Cardiac fibroblast (primary cell): ENCODE measurements around the gene VAPB.

DNA sequence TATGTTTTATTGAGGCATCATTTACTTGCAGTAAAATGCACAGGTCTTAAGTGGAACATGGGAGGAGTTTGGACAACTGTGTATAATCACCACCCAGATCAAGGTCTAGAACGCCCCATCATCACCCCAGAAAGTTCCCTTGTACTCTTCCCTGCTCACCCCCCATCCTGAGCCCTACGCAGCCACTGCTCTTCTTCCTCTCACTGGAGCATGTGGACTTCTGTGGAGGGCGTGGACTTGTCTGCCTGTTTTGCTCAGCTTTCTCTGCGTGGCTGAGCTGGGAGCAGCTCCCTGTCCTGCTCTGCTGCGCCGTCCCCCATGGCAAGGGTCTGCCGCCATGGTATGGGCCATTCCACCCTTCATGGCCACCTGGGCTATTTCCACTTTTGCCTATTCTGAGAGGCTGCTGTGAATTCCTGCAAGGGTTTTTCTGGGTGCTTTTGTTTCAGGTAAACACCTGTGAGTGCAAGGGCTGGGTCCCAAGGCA, 19.6 kb downstream of the PCK1 start:
- RRBS = no CpG with 5 or more reads among the region's 7 CpGs

DNA sequence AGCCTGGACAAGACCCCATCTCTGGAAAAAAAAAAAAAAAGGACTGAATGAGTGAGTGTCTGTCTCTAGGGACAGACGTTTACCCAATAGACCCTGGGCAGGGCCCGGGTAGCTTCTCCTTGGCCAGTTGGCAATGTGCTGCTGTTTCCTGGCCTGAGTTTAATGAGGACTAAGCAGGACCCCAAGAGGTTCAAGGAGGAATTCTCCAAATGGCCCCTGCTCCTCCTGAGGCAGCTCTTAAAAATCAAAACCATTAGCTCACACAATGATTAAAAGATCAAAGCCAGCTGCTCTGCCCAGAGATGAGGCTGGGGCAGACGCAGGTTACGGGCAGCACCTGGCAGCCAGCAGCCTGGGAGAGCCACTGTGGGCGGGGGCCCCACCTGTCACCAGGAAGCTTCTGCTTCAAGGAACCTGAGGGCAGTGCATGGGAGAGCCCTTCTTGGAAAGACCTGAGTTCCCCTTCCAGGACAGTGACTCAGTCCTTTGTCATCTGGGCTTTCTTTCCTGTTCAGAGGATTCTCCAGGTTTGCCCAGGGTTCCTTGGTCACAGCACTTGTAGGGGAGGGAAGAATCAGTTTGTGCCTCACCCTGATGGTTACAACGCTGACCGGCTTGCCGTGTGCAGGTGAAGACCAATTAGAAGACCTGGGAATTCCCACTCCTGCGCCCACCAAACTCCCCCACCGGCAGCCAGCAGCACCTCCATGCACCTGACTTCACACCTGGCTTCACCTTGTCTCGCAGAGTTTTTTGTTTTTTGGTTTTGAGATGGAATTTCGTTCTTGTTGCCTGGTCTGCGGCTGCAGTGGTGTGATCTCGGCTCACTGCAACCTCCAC, 2.2 kb downstream of the ZBP1 start:
- RRBS = 75% methylated on average over 4 of the region's 14 CpGs

GRCh38 chr20:57706018-57706826, 3.6 kb downstream of the PMEPA1 start:
- RRBS = 86% methylated on average over 4 of the region's 21 CpGs

DNA sequence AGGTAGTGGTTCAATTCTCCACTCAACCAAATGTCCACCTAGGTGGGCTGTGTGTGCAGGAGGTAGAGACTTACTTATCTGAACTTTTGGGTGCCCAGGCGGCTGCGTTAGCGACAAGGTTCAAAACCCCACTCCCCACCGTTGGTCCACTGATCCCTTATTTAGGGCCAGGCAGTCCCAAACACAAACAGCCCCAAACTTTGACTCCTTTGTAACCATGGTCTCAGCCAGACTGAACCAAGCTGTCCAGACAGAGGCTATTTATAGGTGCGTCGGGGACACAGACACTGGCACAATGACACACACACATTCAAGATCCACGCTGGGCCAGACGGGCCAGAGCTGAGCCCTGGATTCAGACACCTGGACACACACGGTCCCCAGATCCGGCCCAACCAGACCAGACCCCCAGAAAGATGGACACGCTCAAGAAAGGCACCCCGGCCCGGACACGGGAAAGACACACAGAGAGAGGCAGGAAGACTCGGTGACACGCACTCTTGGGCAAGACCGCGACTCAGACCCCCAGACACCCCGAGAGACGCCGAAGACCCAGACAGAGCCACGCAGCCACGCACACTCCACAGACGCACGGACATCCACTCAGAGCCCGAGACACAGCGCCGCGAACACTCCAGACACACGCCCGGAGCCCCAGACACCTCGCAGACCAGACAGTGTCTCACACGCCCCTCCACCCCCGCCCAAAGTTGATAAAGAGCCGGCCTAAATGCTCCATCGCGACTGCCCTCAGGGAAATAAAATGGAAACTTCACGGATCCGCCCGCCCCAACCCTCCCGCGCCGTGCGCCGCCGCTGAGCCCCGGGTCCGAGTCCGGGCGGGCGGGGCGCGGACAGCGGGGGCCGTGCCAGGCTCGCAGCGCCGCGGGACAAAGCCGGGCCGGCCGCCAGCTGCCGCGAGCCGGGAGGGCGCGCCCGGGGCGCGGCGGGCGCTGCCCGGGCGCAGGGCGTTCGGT, 1.1 kb downstream of the PMEPA1 start:
- RRBS = 2% methylated on average over 23 of the region's 76 CpGs

GRCh38 chr20:57950752-57950951, 200.1 kb upstream of the C20orf85 start:
- RRBS = no CpG with 5 or more reads among the region's 6 CpGs

GRCh38 chr20:58021469-58021810, 129.3 kb upstream of the C20orf85 start:
- RRBS = 86% methylated on average over 6 of the region's 8 CpGs

- RRBS = no CpG with 5 or more reads among the region's 5 CpGs
These were observed 104.4 kb upstream of the C20orf85 start for GRCh38 chr20:58046241-58046769.

DNA sequence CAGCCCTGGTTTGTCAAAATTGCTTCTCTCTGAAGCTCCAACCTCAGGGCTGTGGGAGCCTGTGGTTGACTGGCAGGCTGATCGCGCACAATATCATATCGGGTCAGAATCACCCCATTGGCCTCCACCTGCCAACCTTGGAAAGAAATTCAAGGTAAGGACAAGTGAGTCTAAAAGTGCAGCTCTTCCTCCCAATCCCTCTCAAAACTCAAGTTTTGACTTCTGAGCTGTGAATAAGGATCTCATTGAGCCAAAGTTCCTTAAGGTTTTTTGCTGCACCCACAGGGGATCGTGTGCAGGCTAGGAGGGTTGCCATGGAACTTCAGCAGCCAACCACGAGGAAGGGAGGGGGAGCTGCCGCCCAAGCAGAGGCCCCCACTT, 21.3 kb upstream of the C20orf85 start:
- RRBS = no CpG with 5 or more reads among the region's 6 CpGs

GRCh38 chr20:58135528-58135885, 15.2 kb upstream of the C20orf85 start:
- RRBS = no CpG with 5 or more reads among the region's 8 CpGs

GRCh38 chr20:58179468-58180010, 28.8 kb downstream of the C20orf85 start:
- RRBS = 1% methylated on average over 24 of the region's 40 CpGs

GRCh38 chr20:58311120-58311621, 1.7 kb downstream of the RAB22A start:
- RRBS = no CpG with 5 or more reads among the region's 5 CpGs

- RRBS = no CpG with 5 or more reads among the region's 5 CpGs
These were observed 27.8 kb upstream of the VAPB start for GRCh38 chr20:58361009-58361768.

GRCh38 chr20:58389045-58390028, at the start of gene VAPB:
Gene VAPB, plus strand, starts transcription at chr20:58389229.
- RRBS = 2% methylated on average over 45 of the region's 101 CpGs

GRCh38 chr20:58390029-58390704, 1.1 kb downstream of the VAPB start:
- RRBS = no CpG with 5 or more reads among the region's 16 CpGs

GRCh38 chr20:58453209-58454130, 61.7 kb downstream of the APCDD1L start:
- RRBS = no CpG with 5 or more reads among the region's 8 CpGs

GRCh38 chr20:58514434-58515160, 602 bp downstream of the APCDD1L start:
- RRBS = 2% methylated on average over 23 of the region's 66 CpGs

GRCh38 chr20:58623651-58624515, 27.2 kb upstream of the STX16 start:
- RRBS = no CpG with 5 or more reads among the region's 29 CpGs

DNA sequence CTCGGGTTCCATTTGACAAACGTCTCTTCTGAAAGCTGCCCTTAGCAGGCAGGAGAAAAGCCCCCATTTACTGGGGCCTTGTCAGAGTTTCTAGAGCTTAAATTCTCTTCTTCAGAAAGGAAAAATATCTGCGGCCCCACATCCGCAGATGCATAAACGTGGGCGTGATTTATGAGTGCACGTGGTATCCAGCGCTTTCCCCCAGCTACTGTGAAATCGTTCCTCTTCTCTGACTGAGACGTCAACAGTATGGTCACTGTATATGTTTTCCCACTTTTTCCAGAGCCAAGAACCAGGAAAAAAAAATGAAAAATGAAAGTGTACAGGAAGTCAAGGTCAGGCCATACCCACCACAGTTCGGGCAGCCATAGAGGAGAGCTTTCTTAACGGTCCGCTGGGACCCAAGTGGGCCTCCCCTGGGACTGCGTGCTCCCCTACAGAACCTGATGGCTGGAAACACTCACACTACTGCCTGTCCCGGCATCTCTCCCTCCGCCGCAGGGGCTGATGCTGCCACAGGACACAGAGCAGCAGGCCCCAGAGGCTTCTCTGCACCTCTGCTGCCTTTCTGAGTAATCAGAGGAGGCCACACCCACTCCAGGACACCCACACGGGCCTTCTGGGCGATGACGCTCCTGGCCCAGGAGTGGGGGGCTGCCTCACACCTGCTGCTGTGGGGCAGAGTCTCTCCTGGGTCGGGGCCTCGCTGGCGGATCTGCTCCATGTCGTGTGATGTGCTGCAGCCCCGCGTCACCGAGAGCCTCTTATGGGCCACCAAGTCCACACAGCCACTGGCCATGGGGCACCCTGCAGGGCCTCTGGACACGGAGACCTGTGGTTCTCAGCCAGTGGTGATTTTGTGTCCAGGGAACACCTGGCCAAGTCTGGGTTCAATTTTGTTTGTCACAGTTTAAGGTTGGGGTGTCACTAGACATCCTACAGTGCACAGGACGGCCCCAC, 16.4 kb upstream of the STX16 start:
- RRBS = no CpG with 5 or more reads among the region's 29 CpGs

GRCh38 chr20:58693012-58693812, 612 bp downstream of the NPEPL1 start:
- RRBS = 2% methylated on average over 32 of the region's 70 CpGs

DNA sequence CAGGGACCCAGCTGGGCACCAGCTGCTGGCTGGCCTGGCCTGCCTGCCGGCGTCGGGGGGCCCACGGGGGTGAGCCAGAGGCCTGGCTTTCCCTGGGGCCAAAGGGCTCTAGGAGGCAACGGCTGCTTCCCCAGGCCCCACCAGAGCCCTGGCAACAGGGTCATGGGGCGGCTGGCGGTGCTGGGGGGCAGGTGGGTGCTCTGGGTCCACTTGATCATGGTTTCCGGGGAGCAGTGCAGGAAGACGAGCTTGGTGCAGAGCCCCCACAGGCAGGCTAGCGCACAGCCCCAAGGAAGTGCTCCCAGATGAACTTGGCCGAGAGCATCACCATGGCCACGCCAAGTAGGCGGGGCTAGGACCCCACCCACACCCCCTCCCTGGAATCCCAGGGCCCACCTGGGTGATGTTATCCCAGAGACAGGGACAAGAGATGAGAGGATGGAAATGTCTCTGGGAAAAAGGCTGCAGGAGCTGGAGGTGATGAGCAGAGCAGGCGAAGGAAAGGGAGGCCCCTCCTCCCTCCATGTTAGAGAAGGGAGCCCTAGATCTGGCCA, 24.5 kb downstream of the NPEPL1 start:
- RRBS = no CpG with 5 or more reads among the region's 14 CpGs